Measurements from ENCODE around the genes SLC35C1 and CREB3L1.

DNA sequence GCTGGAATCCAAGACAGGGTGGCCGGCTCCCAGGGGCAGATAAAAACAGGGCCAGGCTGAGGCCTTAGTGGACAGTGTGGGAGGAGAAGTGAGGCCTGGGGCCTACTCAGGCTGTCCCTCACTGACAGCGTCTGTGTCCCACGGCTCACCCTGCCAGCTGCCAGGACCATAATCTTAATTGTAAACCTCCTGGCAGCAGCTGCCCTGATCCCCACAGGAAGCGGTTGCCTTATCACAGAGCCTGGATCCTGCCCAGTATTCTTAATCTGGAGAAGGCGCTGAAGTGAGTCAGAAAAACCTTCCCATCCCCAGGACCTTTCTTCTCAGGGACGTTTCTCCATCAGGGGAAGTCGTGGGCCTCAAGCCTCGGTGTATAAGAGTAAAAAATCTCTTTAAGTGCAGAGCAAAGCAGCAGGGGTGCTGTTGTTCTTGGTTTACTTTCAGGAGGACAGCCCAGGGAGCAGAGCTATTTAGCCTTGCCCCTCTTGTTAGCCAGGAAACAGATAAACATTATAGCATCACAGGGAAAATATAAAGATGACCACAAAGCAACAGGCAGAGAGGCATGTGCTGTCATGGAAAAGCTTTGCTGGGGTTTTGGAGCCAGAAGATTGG lies 39.5 kb downstream of the TSPAN18 start:
- PRO-cap, 3 experiments, result no peak in any of the 3 experiments
- RAMPAGE, long total RNA, 2 experiments, result no peak in any of the 2 experiments
- RRBS, result no CpG with 5 or more reads among the region's 8 CpGs

DNA sequence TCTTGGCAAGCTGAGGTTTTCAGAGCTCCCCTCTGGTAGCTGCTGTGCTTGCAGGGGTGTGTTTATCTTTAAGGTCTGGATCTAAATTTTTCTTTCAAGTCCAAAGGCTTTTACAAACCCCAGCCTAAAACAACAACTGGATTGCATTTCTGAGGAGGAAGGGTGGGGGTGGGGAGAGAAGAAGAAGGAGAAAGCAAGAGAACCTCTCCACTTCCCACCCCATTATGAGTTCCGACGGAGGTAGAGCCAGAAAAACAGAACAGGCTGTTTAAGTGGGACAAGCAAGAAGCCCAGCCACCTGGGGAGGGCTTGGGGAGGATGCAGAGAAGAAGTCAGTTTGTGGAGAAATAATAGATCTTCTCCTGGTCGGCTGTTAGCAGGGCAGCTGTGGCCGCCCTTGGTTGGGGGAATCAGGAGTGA lies 77.9 kb downstream of the TSPAN18 start:
- PRO-cap, 3 experiments, result peak in 1 of 3 experiments; most common plus-strand start position 155 of the sequence (in 1)
- RAMPAGE, long total RNA, 2 experiments, result no peak in any of the 2 experiments
- RRBS, result no CpG with 5 or more reads among the region's 4 CpGs

- PRO-cap, 3 experiments, result no peak in any of the 3 experiments
- RAMPAGE, long total RNA, 2 experiments, result no peak in any of the 2 experiments
- RRBS, result no CpG with 5 or more reads among the region's 11 CpGs
Observed at GRCh38 chr11:44833600-44834652, 107.2 kb downstream of the TSPAN18 start.

DNA sequence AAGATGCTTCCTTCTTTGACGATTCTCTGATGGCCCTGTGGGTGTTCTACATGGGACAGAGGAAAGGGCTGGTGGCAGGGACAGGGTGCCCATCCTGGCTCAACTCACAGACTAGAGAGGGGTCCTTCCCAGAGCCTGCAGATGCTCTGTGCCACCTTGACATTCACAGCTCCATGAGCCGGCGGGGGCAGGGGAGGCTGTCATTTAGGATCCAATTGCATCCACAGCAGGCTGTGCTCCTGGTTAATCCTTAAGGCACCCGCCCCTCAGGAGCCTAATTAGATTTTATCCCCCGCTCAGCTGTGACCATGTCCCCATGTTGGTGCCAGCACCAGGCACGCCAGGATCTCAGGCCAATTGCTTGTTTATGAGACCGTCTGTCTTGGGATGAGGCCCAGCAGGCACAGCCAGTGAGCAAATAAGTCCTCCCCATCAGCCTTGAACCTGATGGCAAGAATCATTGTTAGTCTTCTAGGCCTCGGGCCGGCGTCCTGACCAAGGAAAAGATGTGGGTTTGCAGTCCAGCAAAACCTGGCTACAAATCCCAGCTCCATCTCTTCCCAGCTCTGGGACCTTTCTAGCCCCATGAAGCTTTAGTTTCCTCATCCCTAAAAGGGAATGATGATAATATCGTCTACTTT lies 57.5 kb downstream of the TP53I11 start:
- PRO-cap, 3 experiments, result no peak in any of the 3 experiments
- RAMPAGE, long total RNA, 2 experiments, result no peak in any of the 2 experiments
- RRBS, result no CpG with 5 or more reads among the region's 11 CpGs

DNA sequence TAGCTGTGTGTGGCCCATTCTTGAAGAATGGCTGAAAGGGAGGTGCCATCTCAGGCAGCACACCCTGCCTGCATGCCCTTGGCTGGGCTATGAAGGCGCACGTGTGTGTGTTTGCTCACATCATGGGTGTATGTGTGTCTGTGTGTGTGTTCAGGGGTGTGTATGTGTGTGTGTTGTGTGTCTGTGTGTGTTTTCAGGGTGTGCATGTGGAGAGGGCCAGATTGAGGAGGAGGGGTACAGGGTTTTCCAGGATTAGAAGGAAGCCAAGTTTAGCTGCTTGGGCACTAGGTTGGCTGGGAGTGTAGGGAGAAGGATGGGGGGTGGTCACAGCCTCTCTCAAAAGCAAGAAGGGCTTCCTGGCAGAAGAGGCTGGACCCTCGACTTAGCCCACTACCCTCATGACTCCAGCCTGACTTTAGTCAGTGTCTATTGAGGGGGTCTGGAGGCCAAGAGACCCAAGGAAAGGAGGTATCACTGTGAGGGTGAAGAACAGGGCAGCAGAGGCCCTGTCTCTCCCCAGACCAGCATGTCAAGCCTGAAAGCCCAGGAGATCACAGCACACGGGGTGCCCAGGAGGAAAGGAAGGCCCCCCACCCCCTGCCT lies 16.4 kb downstream of the TP53I11 start:
- PRO-cap, 3 experiments, result no peak in any of the 3 experiments
- RAMPAGE, long total RNA, 2 experiments, result no peak in any of the 2 experiments
- RRBS, result no CpG with 5 or more reads among the region's 4 CpGs

DNA sequence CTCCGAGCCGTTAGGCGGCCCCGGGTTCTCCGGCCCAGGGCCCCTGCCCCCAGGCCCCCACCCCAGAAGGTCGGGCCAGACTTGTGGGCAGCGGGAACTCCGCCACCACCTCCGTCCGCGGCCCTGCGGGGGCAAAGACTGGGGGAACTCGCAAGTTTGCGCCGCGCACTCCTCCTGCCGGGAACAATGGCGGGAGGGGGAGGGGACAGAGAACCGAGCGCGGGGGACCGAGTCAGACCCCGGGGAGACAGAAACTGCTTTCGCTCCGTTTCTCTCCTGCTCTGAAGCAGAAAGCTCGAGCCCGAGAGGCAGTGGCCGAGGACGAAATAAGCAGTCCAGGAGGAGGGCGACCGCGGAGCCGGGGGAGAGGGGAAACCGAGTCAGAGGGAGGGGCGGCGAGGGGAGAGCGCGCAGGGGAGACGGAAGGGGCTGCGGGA lies 644 bp downstream of the TP53I11 start:
- PRO-cap, 3 experiments, result peak in 3 of 3 experiments; most common plus-strand start position 235 of the sequence (in 3); most common minus-strand start position 185 of the sequence (in 3)
- RAMPAGE, long total RNA, 2 experiments, result no peak in any of the 2 experiments
- RRBS, result 1% methylated on average over 9 of the region's 40 CpGs

DNA sequence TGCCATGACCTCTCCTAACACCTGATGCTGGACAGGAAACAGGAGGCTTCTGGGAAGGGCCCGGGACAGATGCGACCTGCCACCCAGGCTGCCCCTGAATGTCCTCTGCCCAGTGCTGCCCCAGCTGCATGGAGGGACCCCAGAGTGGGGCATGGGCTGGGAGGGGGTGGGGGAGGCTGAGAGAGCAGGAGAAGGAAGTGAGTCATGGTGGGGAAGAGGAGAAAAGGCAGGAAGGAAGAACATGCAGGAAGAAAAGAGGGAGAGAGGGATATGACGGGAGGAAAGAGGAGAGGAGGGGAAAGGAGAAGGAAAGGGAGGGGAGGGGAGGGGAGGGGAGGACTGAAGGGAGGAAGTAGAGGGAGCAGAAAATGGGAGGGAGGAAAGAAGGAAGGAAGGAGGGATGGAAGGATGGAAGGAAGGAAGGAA lies 52.1 kb upstream of the PRDM11 start:
- PRO-cap, 3 experiments, result no peak in any of the 3 experiments
- RAMPAGE, long total RNA, 2 experiments, result no peak in any of the 2 experiments
- RRBS, result no CpG with 5 or more reads among the region's 3 CpGs

GRCh38 chr11:45253648-45254219 lies 32.4 kb downstream of the SYT13 start:
- PRO-cap, 3 experiments, result peak in 3 of 3 experiments; most common plus-strand start chr11:45253910 (in 2); most common minus-strand start chr11:45253807 (in 2)
- RAMPAGE, long total RNA, 2 experiments, result start-site peak on the plus strand in 2 of 2 experiments, at chr11:45253893-45253950 at its widest, 52 to 139 reads per replicate; start-site peak on the minus strand in 1 of 2 experiments, at chr11:45253806-45253846 at its widest, 13 reads per replicate
- RRBS, result no CpG with 5 or more reads among the region's 10 CpGs

- PRO-cap, 3 experiments, result peak in 2 of 3 experiments; most common plus-strand start chr11:45280698 (in 2)
- RAMPAGE, long total RNA, 2 experiments, result no peak in any of the 2 experiments
- RRBS, result no CpG with 5 or more reads among the region's 5 CpGs
Observed at GRCh38 chr11:45280243-45280837, 5.8 kb downstream of the SYT13 start.

DNA sequence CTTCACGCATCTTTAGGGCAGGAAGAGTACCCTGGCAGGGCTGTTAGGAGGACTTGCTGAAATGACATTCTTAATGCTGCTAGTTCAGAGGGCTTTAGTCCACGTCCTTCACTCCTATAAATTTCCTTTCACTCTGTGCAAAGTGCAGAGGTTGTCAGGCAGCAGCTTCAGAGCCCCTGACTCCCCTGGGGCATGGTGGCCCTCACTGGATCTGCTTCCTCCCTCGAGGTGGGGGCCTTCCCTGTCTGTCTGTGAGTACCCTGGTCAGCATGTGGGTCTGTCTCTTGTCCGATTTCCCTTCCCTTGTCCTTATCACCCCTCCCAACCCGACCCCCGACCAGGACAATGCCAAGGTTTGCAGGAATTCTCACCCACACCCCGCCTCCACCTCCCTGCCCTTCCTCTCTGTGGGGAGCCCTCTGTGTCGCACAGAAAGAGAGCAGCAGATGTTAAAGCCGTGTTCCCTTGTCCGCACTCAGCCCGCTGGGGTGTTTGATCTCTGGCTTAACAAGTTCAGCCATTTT lies 124.5 kb upstream of the SYT13 start:
- PRO-cap, 3 experiments, result no peak in any of the 3 experiments
- RAMPAGE, long total RNA, 2 experiments, result no peak in any of the 2 experiments
- RRBS, result no CpG with 5 or more reads among the region's 11 CpGs

- PRO-cap, 3 experiments, result peak in 3 of 3 experiments; most common plus-strand start chr11:45658900 (in 1); most common minus-strand start chr11:45658654 (in 2)
- RAMPAGE, long total RNA, 2 experiments, result no peak in any of the 2 experiments
- RRBS, result 51% methylated on average over 10 of the region's 24 CpGs
Observed at GRCh38 chr11:45658275-45659185, 6.9 kb downstream of the CHST1 start.

- PRO-cap, 3 experiments, result peak in 2 of 3 experiments; most common minus-strand start chr11:45772052 (in 1)
- RAMPAGE, long total RNA, 2 experiments, result no peak in any of the 2 experiments
- RRBS, result no CpG with 5 or more reads among the region's 23 CpGs
Observed at GRCh38 chr11:45771793-45772497, 33.0 kb upstream of the SLC35C1 start.

DNA sequence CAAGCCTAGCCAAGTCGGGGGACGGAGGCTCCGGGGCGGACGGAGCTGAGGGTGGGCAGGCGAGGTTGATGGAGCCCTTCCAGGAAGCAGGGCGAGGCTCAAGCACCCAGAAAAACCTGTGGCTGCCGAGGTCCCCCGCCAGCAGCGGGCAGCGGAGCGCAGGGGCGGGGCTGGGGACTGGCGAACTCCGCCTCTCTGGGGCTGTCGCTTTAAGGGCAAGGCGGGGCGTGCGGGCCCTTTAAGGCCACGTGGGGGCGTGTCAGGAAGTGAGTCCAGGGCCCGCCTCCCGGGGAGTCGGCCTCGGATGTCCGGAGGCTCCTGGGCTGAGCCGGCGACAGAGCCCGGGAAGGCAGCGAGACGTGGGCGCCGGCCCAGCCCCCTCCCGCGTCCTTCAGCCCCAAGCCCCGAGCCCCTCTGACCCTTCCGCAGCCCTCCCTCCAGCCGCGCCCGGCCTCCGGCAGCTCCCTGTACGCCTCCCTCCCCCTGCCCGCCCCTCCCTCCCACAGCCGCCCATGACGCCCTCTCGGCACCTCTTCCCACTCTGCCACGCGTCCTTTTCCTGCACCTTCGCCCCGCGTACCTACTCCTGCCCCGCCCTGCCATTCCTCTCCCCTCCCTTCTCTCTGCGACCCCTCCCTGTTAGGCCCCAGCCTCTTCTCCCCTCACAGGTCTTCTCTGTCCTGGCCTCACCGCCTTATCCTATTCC lies at the start of gene SLC35C1:
TSS of gene SLC35C1 (plus strand) at position 300 of the 706 bp plus-strand sequence.
- PRO-cap, 3 experiments, result peak in 3 of 3 experiments; most common plus-strand start position 269 of the sequence (in 1); most common minus-strand start position 118 of the sequence (in 2)
- RAMPAGE, long total RNA, 2 experiments, result start-site peak on the plus strand in 1 of 2 experiments, centred at position 394 of the sequence, 49 reads per replicate
- RRBS, result 3% methylated on average over 10 of the region's 54 CpGs

DNA sequence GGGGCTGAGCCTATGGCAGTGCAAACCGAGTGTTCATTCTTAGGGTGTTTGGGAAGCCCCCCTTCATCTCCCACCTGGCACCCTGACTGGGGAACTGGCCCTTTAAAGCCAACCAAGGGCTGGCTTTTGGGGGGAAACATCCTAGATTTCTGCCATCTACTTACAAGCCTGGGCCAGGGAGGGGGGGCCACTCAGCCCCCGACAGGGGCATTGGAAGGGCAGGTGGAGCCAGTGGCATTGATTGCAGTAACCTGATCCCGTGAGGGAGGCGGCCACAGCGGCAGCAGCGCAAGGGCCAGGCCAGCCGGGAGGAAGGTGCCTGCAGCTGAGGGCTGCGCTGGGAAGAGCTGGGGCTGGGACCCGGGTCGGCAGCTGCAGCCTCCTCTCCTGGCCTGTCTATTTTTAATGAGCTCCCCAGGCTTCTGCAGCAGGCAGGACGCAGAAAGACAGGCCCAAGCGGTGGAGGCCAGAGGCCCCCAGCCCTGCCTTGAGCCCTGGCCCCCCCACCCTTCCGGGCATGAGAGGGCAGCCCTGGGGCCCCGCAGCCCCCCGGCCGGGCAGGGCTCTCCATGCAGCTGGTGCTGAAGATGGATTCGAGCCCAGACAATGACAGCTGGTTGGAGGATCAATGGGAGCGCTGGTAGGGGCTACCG lies 10.6 kb downstream of the FREY1 start:
- PRO-cap, 3 experiments, result no peak in any of the 3 experiments
- RAMPAGE, long total RNA, 2 experiments, result no peak in any of the 2 experiments
- RRBS, result 46% methylated on average over 9 of the region's 19 CpGs

DNA sequence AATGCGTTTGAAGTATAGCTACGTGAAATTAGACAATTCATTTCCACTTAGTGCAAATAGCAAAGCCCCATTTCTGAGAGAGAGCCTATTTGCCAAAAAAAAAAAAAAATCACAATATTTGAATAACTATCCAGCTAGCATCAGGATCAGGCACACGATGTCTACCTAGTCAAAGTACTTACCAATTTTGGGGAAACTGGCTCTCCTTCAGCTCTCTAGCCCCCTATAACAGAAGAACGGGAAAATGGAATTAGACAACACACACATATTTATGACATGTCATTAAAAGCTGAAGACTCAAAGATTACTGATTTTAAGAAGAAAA lies 29.3 kb downstream of the PHF21A start:
- PRO-cap, 3 experiments, result no peak in any of the 3 experiments
- RAMPAGE, long total RNA, 2 experiments, result no peak in any of the 2 experiments
- RRBS, result no CpG with 5 or more reads among the region's 4 CpGs

DNA sequence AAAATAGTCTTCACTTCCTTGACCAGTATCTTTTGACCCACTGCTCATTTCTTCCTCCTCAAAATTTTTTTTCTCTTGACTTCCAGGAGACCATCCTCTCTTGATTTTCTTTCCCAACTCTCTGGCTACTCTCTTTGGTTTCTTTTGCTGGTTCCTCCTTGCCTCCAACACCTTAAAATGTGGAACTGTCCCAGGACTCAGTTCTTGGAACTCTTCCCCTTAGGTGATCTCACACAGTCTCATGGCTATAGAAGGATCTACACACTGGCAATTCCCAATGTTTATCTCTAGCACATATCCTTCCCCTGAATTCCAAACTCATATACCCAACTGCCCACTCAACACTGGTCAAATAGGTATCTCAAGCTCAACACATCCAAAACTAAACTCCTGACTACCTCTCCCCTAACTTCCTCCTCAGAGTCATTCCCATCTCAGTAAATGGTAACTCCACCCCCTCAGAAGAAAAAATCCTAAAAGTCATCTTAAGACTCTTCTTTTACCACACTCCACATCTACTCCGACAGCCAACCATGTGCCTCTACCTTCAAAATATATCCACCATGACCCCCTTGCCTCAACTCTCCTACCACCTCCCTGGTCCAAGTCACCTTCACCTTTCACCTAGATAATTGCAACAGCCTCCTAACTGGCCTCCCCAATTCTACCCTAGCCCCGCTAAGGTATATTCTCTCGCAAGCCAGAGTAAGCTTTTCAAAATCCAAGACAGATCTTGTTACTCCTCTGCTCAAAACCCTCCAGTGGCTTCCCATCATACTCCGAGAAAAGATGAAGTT lies 24.6 kb downstream of the PHF21A start:
- PRO-cap, 3 experiments, result no peak in any of the 3 experiments
- RAMPAGE, long total RNA, 2 experiments, result no peak in any of the 2 experiments
- RRBS, result no CpG with 5 or more reads among the region's 4 CpGs

- PRO-cap, 3 experiments, result peak in 3 of 3 experiments; most common plus-strand start chr11:46277677 (in 3)
- RAMPAGE, long total RNA, 2 experiments, result no peak in any of the 2 experiments
- RRBS, result 3% methylated on average over 8 of the region's 15 CpGs
Observed at GRCh38 chr11:46277406-46277801, at the start of gene CREB3L1. Gene CREB3L1 (plus strand): TSS chr11:46277662.

- PRO-cap, 3 experiments, result no peak in any of the 3 experiments
- RAMPAGE, long total RNA, 2 experiments, result no peak in any of the 2 experiments
- RRBS, result no CpG with 5 or more reads among the region's 11 CpGs
Observed at GRCh38 chr11:46315883-46316553, 31.2 kb upstream of the DGKZ start.

- PRO-cap, 3 experiments, result no peak in any of the 3 experiments
- RAMPAGE, long total RNA, 2 experiments, result no peak in any of the 2 experiments
- RRBS, result no CpG with 5 or more reads among the region's 11 CpGs
Observed at GRCh38 chr11:46320540-46321253, 26.6 kb upstream of the DGKZ start.

DNA sequence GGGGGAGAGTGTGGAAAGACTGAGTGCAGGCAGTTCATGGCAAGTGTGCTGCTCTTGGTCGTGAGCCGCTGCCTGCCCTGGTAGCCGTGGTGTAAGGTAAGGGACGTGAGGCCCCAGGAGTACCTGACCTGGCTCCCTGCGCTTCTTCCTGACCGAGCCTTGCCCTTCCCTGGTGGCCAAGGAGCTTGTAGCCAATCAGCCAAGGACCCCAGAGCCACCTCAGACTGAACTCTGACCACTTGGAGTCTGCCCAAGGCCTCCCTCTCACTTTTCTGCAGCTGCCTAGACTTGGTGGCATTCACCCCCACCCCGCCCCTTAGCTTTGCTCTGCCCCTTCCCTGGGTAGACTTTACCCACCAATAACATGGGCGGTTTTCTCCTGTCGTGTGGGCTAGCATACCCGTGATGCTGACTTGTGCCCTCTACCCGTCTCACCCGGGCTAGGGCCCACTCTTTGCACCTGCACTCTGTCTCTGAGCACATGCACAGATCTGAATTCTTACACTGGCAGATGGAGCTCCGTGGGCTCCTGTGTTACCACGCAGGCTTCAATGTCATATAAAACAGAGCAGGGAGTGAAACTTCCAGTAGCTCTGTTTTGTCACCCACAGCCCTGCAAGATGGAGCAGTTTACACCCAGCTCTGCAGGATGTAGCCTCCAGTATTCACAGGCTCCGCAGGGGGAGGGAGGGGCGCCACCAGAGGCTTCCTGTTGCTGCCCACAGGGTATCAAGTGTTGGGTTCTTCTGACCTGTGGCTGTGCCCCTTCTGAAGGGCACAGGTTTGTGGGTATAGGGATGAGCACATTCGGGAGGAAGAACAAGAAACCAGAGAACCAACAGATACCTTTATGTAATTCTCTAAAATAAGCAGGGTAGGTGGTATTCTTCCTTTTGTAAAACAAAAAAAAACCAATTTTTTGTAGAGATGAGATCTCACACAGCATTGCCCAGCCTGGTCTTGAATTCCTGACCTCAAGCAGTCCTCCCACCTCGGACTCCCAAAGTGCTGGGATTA lies 1.7 kb downstream of the DGKZ start:
- PRO-cap, 3 experiments, result no peak in any of the 3 experiments
- RAMPAGE, long total RNA, 2 experiments, result no peak in any of the 2 experiments
- RRBS, result no CpG with 5 or more reads among the region's 18 CpGs